Omental fat pad (tissue), 4 donors: ENCODE measurements around a stretch of chr6.

GRCh38 chr6:16332100-16332445 lies 93.7 kb downstream of the GMPR start:
- PRO-cap = no peak
- RAMPAGE, long total RNA, 4 experiments = no peak in any of the 4 experiments

- PRO-cap = no peak
- RAMPAGE, long total RNA, 4 experiments = no peak in any of the 4 experiments
These were observed 96.4 kb downstream of the GMPR start for GRCh38 chr6:16334663-16335381.

DNA sequence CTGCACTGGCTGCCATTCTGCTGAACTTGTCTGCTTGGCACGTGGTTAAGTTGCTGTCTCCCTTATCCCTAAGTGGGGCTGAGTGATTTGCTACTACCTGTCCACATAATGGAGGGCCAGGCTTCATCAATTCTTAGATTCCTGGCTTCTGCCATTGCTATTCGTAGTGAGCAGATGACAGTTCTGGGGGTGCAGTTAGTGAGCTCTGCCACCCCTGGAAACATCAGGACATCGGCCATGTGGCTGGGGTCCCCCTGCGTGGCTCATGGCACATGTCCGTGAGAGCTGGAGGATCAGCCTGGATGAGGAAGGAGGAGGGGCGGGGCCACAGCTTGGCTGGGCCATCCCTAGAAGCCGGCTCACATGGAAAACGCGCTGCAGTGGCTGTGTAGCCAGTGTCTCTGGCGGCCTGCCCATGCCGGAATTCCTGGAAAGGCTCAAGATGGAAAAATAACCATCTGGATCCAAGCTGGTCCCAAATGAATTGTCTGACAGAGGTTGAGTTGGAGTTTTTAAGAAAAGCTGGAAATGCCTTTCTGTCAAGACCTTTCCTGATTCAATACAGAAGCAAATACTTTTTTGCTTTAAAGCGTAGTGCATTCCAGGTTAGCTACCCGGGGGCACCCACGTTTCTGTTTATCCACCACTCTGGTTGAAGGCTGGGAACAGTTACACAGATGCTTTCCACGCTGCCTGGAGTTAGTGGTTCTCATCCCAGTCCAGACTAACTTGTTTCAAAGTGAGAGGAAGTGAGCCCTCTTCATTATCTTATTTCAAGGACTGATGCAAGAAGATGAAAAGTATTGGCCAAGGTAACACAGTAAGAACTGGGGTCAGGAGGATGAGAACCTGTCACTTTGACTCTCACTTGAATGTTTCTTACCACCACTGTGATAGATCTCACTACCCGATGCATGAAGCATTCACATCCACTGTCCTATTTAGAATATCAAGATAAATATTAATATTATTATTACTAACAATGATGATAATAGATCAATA lies 99.0 kb downstream of the GMPR start:
- PRO-cap = no peak
- RAMPAGE, long total RNA, 4 experiments = start-site peak on the minus strand in 1 of 4 experiments, centred at position 427 of the sequence, 6 reads per replicate

DNA sequence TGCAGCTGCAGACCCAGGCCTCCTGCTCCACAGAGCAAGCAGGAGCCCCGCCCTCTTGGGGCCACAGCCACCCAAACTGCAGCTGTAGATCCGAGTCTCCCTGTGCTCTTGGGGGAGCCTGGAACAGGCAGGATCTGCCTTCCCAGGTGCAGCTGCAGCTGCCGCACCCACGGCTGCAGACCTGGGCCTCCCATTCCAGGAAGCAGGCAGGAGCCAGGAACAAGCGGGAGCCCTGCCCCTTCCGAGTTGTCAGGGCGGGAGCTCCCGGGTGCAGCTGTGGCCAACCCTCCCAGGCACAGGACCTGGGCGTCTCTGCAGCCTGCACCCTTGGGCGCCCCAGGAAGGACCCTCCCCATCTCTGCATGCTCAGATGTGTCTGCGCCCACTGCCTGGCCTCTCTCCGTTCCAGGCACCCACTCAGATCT lies 120.3 kb downstream of the GMPR start:
- PRO-cap = no peak
- RAMPAGE, long total RNA, 4 experiments = no peak in any of the 4 experiments

DNA sequence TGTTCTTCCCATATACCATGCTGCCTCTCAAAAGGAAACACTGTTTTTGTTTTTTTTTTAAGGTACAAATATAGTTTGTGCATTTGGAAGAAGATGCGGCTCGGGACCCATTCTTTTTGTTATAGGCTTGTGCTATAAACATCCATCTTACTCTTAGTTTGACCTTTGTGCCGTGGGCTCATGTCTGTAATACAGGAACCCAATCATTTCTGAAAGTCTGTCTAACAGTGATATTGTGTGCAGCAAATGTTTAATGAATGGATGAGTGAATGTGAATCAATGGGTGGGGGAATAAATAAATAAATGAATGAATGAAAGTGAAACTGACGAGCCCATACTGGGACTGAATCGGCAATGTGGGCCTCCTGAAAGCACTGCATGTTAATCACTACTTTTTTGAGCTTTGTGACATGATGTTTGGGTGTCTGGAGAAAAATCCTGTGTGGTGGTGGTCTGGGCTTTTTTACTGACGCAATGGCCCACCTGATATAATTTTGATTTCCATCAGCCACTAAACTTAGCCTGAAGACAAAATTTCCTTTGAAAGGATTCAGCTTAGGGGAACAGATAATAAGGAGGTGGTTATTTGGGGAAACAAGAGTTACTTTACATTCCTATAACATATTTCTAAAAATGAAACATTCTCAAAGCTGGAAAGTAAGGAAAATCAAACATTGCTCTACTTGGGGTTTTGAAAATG lies 175.1 kb downstream of the GMPR start:
- PRO-cap = no peak
- RAMPAGE, long total RNA, 4 experiments = no peak in any of the 4 experiments

DNA sequence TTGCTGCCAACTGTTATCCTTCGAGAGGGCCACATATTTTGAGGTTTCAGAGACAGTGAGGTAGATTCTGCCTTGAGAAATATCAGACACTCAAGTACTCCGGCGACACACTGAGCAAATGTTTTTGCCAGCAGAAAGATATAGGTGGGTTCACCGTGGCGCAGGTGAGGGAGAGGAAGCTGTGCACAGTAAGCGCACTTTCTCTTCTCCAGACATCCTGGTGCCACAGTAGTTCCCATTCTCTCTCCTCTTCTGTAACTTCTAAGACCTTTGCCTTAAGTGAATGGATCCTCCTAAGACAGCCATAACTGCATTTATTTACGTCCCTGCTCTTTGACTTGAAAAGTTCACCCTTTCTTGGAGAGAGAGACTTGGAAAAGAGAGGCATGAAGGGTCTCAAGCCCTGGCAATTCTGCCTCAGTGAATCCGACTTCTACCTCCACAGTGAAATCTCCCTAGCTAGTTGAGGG lies 183.8 kb downstream of the GMPR start:
- PRO-cap = no peak
- RAMPAGE, long total RNA, 4 experiments = no peak in any of the 4 experiments

DNA sequence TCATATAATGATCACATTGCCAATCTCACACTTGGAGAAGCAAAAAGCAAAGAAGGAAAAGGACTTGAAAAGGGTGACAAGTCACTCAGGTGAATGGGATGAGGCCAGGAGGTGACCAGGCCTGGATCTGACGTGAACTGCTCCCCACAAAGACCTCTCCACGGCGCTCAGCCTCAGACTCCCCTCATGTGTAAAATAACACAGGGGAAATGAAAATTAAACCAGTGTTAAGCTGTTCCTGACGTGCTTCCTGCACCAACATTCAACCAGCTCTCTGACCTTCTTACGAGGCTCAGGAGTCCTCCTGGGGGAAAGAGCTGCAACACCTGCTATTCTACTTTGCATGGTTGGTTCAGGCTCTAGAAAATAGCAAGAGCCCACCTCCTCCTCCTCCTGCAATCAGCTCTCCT lies 256.7 kb downstream of the ATXN1 start:
- PRO-cap = no peak
- RAMPAGE, long total RNA, 4 experiments = no peak in any of the 4 experiments

DNA sequence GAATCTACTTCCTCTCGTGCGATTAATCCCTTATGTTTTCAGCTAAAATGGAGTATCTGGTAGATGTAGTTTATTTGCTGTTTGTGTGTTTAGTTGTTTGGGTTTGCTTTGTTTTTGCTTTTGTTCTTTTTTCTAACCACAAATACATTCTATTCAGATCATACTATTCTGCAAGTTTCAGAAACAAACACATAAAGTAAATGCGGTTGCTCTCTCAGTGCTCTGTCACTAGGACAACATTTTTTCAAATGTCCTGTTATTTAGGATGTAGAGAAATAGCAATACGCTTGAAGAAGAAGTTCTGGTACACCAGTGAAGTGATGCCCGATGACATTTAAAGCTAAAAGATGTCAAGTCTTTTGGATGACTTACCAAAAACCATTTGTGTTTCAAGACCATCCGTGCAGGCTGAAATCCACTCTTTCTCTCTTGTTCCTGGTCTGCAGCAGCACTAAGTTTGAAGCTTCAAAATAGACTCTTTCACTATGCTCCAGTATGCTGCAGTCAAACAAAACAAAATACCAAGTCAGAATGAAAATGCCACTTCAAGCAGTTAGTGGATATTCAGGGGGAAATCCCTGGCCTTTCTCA lies 103.8 kb downstream of the ATXN1 start:
- PRO-cap = no peak
- RAMPAGE, long total RNA, 4 experiments = no peak in any of the 4 experiments

- PRO-cap = no peak
- RAMPAGE, long total RNA, 4 experiments = no peak in any of the 4 experiments
These were observed 49.1 kb downstream of the ATXN1 start for GRCh38 chr6:16712101-16712691.

DNA sequence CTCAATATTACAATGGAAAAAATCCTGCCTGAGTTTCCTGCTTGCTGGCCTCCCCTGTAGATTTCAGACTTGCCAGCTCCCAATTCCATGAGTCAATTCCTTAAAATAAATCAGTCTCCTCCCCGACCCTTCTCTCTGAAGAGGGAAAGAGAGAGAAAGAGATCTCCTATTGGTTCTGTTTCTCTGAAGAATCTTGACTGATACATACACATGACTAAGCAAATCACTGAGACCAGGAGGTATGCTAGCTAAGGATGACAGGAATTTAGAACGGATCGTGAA lies 11.4 kb upstream of the RBM24 start:
- PRO-cap = no peak
- RAMPAGE, long total RNA, 4 experiments = no peak in any of the 4 experiments

GRCh38 chr6:17278652-17279086 lies 2.5 kb upstream of the RBM24 start:
- PRO-cap = no peak
- RAMPAGE, long total RNA, 4 experiments = no peak in any of the 4 experiments

DNA sequence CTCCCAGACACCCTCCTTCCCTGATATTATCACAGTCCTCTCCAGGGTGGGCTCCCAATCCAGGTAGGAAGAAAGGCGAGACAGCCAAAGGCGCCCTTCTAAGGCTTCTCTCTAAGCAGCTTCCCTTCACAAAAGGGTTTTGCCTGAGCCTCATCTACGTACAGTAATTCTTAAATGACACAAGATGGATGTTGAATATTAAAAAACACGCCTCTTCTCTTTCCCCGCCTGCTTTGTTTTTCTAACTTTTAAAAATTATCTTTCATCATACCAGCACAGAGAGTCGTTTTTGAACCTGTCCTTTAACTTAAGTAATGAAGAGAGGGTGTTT lies 2.1 kb upstream of the RBM24 start:
- PRO-cap = no peak
- RAMPAGE, long total RNA, 4 experiments = no peak in any of the 4 experiments

DNA sequence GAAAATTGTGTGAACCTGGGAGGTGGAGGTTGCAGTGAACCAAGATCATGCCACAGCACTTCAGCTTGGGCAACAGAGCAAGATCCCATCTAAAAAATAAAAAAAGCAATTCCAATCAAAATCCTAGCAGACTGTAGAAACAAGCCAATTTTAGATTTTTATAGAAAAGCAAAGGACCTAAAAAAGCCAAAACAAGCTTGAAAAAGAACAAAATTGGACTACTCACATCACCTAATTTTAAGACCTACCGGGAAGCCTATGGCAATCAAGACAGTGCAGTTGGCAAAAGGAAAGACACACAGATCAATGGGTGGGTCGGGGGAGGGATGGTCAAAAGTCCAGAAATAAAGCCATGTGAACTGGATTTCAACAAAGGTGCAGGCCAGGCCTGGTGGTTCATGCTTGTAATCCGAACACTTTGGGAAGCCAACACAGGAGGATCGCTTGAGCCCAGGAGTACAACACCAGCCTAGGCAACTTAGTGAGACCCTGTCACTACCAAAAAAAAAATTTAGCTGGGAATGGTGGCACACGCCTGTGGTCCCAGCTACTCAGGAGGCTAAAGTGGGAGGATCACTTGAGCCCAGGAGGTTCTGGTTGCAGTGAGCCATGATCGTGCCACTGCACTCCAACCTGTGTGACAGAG lies 34.7 kb downstream of the NUP153 start:
- PRO-cap = no peak
- RAMPAGE, long total RNA, 4 experiments = no peak in any of the 4 experiments

- PRO-cap = no peak
- RAMPAGE, long total RNA, 4 experiments = no peak in any of the 4 experiments
These were observed 550 bp downstream of the TPMT start for GRCh38 chr6:18154279-18154774.

GRCh38 chr6:18159749-18160129 lies 4.5 kb downstream of the KDM1B start:
- PRO-cap = no peak
- RAMPAGE, long total RNA, 4 experiments = no peak in any of the 4 experiments

DNA sequence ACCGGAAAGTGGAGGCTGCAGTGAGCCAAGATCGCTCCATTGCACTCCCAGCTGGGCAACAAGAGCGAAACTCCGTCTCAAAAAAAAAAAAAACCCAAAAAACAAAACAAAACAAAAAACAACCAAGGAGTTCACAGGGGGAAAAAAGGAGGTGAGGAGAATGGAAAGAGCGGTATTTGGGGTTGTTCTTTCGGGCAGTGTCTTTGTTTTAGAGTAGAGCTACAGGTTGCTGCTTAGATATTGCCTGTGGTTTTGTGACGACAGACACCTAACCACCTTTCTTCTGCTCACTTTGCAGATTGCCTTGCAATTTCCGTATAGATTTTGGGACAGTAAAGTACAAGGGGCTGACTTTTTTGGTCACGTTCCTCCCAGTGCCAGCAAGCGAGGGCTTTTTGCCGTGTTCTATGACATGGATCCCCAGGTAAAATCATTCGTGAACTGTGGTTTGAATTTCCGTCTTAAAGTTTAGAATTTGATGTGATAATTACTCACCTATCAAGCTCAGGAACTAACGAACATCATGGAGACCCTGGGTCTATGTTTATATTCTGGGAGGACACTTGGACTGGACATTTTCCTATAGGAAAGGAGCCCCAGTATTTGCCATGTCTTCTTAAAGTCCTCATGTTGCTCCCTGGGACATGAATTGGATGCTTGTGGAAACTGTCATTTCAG lies 50.8 kb downstream of the DEK start:
- PRO-cap = no peak
- RAMPAGE, long total RNA, 4 experiments = no peak in any of the 4 experiments

GRCh38 chr6:18219404-18220100 lies 44.8 kb downstream of the DEK start:
- PRO-cap = no peak
- RAMPAGE, long total RNA, 4 experiments = no peak in any of the 4 experiments

- PRO-cap = no peak
- RAMPAGE, long total RNA, 4 experiments = no peak in any of the 4 experiments
These were observed 33.6 kb upstream of the ID4 start for GRCh38 chr6:19803405-19804053.

DNA sequence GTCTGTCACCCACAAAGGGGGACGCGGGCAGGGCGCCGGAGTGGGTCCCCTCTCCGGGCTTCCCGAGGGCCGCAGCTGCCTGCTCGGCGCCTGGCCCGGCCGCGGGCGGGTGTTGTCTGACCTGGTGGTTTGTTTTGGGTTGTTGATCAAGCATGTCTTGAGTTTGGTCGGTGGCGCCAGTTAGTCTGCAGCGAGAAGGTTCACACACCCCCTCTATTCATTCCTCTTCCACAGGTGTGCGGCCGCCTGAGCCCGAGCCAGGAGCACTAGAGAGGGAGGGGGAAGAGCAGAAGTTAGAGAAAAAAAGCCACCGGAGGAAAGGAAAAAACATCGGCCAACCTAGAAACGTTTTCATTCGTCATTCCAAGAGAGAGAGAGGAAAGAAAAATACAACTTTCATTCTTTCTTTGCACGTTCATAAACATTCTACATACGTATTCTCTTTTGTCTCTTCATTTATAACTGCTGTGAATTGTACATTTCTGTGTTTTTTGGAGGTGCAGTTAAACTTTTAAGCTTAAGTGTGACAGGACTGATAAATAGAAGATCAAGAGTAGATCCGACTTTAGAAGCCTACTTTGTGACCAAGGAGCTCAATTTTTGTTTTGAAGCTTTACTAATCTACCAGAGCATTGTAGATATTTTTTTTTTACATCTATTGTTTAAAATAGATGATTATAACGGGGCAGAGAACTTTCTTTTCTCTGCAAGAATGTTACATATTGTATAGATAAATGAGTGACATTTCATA lies 2.0 kb downstream of the ID4 start:
- PRO-cap = no peak
- RAMPAGE, long total RNA, 4 experiments = no peak in any of the 4 experiments

- PRO-cap = no peak
- RAMPAGE, long total RNA, 4 experiments = no peak in any of the 4 experiments
These were observed 82.5 kb downstream of the MBOAT1 start for GRCh38 chr6:20129708-20130267.